Hematopoietic multipotent progenitor cell (in vitro differentiated cells): ENCODE measurements around the gene TRPV4.

- CAGE, long polyA plus RNA = no peak
Measured at GRCh38 chr12:109462971-109463879, 13.9 kb downstream of the KCTD10 start.

DNA sequence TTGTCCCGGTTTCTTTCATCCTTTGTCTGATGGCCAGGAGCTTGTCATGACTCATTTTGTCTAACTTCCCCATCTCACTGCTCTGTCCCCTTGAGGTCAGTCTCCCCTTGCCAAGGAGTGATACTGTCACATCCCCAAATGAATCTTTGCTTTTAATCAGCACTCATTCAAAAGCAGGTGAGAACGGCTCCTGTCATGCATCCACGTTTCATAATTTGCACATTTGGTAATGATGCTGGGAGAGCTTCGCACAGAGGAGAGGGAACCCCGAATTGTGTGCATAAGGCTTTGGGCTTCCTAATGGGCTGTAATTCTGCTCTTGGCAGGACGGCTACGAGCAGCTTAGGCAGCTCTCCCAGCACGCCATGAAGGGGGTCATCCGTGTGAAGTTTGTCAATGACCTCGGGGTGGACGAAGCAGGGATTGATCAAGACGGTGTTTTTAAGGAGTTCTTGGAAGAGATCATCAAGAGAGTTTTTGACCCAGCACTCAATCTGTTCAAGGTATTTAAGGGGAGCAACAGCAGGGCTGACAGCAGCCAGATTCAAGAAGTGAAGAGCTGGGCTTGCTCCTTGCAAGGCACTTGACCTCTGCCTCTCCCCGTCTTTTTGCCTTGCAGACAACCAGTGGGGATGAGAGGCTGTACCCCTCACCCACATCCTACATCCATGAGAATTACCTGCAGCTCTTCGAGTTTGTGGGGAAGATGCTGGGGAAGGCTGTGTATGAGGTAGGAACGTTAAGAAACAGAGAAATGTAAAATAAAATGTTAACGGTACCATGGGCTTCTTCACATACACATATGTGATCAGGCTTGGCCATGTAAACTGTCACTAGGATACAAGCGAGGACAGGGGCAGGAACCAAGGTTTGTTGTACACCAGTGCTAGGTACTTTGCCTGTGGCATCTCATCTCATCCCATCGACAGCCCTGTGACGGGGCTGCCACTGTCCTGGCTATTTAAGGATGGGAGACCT is 43.7 kb downstream of the UBE3B start:
- CAGE, long polyA plus RNA = no peak

- CAGE, long polyA plus RNA = no peak
Measured at GRCh38 chr12:109533226-109533848, 40.0 kb downstream of the MMAB start.

GRCh38 chr12:109578356-109578925 is 4.8 kb downstream of the MVK start:
- CAGE, long polyA plus RNA = no peak

DNA sequence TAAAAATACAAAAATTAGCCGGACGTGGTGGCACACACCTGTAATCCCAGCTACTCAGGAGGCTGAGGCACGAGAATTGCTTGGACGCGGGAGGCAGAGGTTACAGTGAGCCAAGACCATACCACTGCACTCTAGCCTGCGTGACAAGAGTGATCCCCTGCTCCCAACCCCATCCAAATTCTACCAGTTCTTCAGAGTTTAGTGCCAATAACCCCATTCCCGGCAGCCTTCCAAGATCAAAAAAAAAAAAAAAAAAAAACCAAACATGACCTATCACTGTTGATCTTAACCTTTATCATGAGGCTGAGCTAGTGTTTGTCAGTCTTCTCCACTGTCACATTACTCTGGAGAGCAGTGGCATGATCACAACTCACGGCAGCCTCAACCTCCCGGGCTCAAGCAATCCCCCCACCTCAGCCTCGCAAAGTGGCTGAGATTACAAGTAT is 31.7 kb upstream of the FAM222A start:
- CAGE, long polyA plus RNA = no peak

DNA sequence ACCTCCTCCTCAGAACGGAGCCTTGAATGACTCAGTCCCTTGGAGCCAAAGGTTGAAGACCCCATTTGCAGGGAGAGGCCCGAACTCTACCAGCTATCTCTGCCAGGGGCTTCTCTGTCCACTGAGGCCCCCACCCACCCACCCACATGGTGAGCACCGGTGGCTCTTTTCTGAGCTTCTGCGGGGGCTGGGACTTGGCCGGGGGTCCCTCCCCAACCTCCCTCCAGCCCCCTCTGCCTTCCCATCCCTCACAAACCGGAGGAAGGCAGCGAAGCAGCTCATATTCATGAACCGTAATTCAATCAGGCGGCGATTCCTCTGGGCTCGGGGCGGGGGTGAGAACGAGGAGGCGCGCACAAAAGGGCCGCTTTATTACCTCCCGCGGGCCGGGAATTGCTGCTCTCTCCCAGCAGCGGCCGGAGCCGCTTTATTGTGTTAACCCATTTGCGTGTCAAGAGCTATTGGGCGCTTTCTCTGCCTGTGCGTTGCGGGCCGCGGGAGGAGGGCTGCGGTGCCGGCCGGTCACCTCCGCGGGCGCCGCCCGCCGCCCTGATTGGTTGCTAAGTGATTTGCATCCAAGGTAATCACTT is 4.6 kb downstream of the FAM222A start:
- CAGE, long polyA plus RNA = no peak

DNA sequence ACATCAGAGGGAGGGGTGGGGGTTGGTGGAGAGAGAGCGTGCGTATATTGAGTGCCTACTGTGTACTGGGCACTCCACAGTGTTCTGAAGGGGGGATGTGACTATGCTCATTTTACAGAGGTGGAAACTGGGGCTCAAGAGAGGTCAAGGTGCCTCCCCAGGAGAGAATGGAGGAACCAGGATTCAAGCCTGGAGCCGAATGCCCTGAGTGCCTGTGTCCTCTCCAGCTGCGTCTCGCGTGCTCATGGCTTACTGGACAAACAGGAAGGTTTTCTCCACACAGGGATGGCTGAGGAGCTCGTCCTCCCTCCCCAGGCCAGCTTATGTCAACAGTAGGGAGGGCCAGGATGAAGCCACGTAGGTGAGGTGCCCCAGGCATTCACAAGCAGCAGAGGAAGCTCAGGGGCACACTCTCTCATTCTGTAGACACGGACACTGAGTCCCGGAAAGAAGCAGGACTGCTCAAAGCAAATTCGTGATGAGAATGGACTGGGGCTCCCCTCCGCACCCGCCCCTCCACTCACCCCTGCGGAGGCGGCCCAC is 49.3 kb downstream of the TRPV4 start:
- CAGE, long polyA plus RNA = no peak

DNA sequence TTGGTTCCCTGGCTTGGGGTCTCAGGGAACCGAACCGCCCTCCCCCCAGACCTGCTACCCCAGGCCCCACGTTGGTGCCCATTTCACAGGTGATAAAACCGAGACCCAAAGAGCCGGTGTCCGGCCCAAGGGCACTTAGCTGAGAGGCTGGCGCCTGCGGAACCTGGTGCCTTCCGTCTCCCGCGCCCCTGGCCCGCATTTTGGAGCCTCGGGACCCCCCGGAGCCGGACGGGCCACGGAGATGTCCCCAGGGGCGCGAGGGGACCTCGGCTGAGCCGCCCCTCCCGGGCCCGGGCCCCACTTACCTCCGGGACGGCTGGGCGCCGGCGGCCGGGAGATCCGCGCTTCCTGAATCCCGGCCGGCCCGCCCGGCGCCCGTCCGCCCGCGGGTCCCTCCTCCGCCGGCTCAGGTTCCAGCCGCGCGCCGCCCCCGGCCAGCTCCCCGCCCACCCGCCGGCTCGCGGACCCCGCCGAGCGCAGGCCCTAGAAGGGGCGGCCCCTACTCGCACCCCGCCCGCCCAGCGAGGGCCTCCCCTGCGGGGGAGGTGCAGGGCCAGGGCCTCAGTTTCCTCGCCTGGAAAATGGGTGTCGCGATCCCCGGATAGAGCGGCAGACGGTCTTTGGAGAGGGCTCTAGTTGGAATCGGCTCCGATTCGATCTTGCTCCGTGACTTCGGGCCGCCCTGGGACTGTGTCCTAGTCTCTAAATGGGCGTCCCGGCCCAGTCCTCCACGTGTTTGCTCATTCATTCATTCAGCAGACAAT is at the start of gene TRPV4:
TSS of gene TRPV4 (minus strand) at position 354 of the 764 bp plus-strand sequence.
- CAGE, long polyA plus RNA = no peak

GRCh38 chr12:109845087-109845780 is 12.0 kb upstream of the TRPV4 start:
- CAGE, long polyA plus RNA = no peak

DNA sequence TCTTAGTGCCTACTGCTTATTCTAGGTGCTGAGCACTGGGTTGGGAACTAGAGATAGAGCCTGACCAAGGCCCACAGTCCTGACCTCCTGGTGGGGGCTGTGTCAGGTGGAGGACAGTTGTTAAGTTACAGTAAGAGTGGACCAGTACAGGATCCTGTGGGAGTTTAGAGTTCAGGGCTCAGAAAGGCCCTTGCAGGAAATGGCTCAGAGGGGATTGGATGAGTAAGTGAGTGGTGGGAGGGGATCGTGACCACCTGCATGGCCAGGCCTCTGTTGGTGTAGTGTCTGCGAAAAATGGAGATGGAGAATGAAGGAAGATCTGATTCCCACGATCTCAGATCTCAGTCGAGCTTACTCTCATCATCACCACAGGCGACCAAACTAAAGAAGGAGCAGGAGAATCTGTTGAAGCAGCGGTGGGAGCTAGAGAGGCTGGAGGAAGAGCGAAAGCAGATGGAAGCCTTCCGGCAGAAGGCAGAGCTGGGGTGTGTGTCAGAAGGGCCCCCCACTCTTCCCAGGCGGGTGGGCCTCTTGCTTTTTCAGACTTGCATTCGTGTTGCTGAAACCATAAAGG is 8.2 kb downstream of the TCHP start:
- CAGE, long polyA plus RNA = no peak

GRCh38 chr12:110027602-110028153 is 20.6 kb downstream of the C12orf76 start:
- CAGE, long polyA plus RNA = no peak

- CAGE, long polyA plus RNA = no peak
Measured at GRCh38 chr12:110327445-110328165, 46.6 kb downstream of the ATP2A2 start.

GRCh38 chr12:110344257-110345069 is 59.0 kb downstream of the ANAPC7 start:
- CAGE, long polyA plus RNA = no peak

- CAGE, long polyA plus RNA = no peak
Measured at GRCh38 chr12:110534384-110535195, 32.5 kb downstream of the RAD9B start.

DNA sequence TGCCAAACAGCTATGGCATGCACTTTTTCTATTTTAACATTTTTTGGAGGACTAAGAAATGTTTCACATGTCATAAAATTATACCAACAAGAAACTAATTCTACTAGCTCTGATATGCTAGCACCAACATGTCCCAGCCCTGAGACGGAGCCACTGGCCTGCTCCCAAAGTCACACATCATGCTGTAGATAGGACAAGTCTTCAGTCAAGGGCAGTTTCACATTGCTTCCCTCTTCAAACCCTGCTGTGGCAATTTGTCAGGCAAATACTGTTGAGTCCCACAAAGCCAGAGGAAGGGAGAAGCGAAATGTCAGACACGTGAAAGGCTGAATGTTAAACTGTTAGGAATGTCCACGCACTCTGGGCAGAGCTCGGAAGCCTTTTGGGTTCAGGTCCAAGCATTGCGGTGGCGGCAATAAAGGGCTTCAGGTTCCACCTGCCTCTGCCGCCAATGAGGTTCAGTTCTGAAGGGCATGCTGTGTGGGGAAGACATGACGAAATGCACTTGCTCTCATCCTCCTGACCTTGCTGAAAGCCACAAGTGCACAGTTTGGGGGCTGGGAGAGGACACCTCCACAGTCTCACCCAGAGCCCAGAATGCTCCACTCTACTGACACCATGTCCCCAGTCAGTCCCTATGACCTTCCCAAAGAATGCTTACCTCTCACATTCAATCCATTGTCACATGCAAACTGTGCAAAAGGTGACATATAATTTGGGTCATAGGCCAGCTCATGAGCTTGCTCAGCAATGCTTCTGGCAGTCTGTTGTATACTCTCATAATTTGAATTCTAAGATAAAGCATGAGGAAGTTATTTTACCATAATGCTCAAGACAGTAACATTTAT is 35.6 kb downstream of the RAD9B start:
- CAGE, long polyA plus RNA = no peak

GRCh38 chr12:110743031-110743305 is 277 bp upstream of the PPP1CC start:
- CAGE, long polyA plus RNA = no peak

GRCh38 chr12:110776282-110776945 is 33.7 kb upstream of the PPP1CC start:
- CAGE, long polyA plus RNA = no peak

DNA sequence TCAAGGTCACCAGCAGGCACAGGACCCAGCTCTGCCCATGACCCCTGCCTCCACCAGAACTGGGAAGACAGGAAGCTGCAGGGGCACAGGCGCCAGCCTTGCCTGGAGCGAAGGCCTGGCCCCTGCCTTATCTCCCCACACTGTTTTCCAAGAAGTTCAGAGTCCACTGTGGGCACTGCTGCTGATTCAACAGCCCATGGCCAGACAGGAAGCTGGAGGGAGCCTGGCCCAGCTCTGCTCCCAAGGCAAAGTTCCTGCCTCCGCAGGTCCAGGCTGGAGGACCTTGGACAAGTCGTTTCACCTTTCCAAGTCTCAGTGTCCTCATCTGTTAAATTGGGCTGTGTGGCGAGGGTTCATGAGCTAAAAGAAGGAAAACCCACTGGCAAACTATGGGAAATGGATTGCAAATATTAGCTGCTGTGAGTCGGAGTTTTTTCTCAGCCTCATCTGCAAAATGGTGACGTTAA is 1.2 kb downstream of the PHETA1 start:
- CAGE, long polyA plus RNA = no peak

GRCh38 chr12:111432344-111433171 is 26.8 kb downstream of the SH2B3 start:
- CAGE, long polyA plus RNA = no peak

DNA sequence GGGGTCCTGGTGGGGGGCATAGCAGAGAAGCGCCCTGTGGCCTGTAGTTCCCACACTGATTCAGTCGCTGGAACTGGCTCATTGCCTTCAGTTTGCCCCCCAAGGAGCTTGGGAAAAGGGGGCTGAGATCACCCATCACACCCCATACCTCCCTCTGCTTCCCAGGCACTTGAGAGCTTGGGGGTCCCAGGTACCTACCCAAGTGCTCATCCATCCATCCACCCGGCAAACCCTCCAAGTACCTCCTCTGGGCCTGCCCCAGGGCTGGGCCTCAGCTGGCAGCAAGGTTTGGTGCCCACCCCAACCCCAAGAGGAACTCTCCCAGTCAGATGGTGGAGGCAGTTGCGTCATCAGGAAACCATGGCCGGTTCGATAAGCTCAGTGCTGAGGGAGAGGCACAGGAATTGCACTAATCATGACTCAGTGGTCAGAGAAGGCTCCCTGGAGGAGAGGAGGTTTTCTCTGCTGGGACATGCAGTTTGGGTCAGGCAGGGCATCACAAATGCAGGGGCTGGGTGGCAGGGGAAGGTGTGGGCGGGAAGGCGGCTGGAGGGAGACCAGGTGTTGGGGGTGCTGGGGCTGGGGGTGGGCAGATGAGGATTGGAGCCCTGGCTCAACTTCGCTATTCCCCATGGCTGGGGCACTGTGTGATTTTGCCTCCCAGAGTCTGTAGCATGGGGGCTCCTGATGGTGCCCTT is 32.1 kb downstream of the SH2B3 start:
- CAGE, long polyA plus RNA = no peak